Measurements from ENCODE around the gene WDR27.

GRCh38 chr6:168196094-168197444 lies 117.6 kb upstream of the FRMD1 start:
- PRO-cap: no peak

DNA sequence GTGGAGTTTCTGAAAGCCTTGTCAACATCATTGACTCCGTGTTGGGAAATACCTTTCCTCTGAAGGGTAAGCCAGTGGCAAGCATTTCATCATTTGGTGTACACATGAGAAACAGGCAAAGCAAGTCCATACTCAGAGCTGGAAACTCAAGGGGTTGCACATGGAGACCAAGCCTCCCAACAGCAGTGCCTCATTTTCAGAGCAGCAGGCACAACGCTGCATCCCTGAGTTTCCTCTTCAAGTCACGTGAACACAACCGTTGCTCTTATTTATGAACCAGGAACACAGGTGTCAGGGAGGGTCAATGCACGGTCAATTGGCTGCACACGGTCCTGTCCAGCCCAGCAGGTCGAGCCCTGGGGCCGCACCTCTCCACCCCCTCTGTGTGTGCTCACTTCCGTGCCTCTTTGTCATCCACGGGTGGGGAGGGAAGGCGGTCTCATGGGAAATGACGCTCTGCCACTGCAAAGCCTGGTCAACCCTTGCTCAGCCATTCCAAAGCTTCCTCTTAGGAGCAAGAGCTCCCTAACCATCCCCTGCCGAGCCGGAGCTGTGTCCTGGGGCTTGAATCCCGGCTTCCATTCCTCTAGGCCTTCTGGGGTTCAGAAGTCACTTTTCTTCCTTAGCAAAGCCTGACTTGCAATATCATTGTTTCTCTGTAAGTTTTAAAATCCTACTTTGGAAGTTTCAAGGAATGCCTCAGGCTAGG lies 38.7 kb downstream of the DACT2 start:
- PRO-cap: no peak

GRCh38 chr6:168320583-168321100 lies 1.1 kb upstream of the DACT2 start:
- PRO-cap: no peak

DNA sequence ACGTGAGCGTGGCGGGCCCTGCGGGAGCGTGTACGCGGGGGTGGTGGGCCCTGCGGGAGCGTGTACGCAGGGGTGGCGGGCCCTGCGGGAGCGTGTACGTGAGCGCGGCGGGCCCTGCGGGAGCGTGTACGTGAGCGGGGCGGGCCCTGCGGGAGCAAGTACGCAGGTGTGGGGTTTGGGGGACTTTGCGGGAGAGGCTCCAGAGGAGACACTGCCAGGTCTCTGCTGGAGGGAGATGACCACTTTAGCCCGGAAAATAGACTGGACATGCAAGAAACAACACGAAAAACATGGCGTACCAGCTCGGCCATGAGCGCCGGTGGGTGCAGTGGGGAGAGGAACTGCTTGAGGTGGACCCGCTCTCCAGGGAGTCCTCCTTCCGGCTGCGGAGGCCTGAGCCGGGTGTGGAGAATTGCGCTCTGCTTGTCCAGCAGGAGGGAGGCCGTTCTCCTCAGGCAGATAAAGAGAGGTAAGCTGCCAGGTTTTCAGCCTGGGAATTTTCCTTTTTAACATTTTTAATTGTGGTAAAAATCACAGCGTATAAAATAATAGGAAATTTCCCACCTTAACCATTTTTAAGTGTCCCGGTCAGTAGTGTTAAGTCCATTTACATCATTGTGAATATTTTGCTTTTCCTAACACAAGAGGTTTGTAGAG lies 27.7 kb upstream of the SMOC2 start:
- PRO-cap: no peak

GRCh38 chr6:168514221-168514656 lies 73.3 kb downstream of the SMOC2 start:
- PRO-cap: no peak

GRCh38 chr6:168598781-168599069 lies 157.7 kb downstream of the SMOC2 start:
- PRO-cap: no peak

DNA sequence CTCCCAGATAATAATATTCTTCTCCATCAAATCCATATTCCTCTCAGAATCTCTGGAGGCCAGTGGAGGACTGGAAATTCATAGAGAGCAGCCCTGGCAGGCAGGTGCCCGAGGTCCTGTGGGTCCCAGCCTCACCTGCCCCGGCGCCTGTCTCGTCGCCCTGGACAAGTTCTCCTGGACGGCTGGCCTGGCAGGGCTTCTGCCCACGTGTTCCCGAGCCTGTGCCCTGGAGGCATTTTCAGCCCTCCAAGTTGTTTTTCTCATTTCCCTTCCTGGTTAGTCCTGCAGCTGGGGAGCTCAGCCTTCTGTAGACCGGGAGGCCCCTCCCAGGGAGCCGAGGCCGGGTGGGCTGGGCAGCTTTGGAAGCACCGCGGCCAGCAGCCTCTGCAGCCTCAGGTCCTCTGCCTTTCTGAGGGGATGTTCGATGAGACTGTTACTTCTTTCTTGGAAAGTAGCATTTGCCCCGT lies 207.2 kb downstream of the SMOC2 start:
- PRO-cap: no peak

GRCh38 chr6:169145777-169146256 lies 107.8 kb downstream of the THBS2 start:
- PRO-cap: no peak

- PRO-cap: no peak
These were observed 133.0 kb upstream of the THBS2 start for GRCh38 chr6:169386300-169387326.

GRCh38 chr6:169424758-169425469 lies 171.3 kb upstream of the THBS2 start:
- PRO-cap: bidirectional peak, plus-strand start at chr6:169425021, minus-strand start at chr6:169424890

- PRO-cap: no peak
These were observed 48.1 kb downstream of the WDR27 start for GRCh38 chr6:169653684-169654135.

GRCh38 chr6:169663393-169664231 lies 38.2 kb downstream of the WDR27 start:
- PRO-cap: unidirectional peak, plus-strand start at chr6:169663688

- PRO-cap: bidirectional peak, plus-strand start at chr6:169702138, minus-strand start at chr6:169702064
These were observed at the start of gene WDR27 for GRCh38 chr6:169701856-169702093. Gene WDR27 (minus strand): TSS chr6:169702029.

- PRO-cap: no peak
These were observed 9.8 kb downstream of the PHF10 start for GRCh38 chr6:169714099-169715201.

DNA sequence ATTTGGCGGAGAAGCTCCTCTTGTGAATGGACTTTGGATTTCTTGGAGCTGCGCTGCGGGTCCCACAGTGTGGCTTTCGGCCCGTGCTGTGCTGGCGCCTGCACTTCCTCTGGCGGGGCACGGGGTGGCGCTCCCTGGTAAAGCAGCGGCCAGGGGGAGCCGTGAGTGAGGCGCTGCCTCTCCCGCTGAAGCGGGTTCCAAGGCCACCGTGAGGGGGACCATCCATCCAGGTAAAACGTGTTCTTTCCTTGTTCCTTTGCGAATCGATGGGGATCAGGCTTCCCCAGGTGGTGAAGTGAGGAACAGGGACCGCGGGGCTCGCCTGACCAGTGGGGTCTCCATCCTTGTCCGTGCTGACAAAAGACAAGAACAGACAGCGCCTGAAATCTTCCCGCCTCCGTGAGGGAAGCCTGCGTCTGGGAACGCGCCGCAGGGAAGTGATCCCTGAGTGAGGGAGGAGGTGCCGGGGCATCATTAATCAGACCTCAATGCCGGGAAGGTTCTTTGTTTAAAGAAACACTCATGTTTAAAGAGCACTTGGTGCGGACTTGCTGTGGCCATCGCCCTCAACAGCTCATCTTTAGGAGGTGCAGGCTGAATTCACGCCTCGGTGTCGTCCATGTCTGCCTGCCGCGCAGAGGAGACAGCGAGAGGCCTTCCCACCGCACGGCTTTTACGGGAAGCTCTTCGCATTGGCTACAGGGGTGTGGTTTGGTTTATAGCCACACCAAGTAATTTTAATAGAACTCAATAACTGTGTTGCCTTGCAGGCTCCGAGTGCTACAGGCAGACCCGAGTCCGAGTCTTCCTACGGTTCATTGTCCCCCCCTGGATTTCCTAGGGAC lies 39.0 kb downstream of the ERMARD start:
- PRO-cap: unidirectional peak, plus-strand start at position 164 of the sequence

DNA sequence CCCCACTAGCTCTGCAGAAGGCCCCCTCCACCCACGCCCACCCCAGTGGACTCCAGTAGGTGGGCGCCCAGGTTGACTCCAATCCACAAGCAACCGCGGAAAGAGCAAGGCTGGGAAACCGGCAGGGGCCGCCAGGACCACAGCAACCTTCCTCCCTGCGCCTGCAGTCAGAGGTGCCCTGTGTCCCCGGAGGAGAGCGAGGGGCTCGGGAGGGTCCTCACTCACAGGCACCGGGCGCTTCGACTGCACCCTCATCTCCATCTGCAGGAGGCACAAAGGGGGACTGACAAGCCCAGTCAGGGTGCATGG lies 137.4 kb downstream of the DLL1 start:
- PRO-cap: unidirectional peak, plus-strand start at position 189 of the sequence

GRCh38 chr6:170295545-170296267 lies 4.8 kb upstream of the DLL1 start:
- PRO-cap: bidirectional peak, plus-strand start at chr6:170295719, minus-strand start at chr6:170295667

- PRO-cap: bidirectional peak, plus-strand start at chr6:170307034, minus-strand start at chr6:170307095
These were observed 587 bp downstream of the FAM120B start for GRCh38 chr6:170306876-170307814.

DNA sequence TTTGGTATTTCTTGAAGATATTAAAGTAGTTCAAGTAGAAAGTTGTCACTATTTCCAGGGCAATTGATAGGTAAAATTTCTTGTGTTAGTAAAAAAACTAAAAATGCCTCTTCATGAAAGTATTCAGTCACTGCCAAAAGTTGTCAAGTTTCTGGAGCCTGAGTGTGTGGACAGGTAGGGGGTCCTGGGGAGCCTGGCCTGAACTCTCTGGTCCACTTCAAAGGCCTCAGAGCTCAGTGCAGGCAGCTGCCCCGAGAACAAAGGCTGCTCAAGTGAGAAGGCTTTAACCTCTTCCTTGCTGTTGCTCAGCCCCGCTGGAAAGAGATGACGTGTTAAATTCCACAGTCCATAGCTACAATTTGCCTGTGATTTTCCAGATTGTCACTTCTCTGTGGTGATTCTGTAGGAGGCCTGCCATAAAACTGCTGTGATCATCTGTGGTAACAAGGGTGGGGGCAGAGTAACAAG lies 96.8 kb downstream of the FAM120B start:
- PRO-cap: no peak

GRCh38 chr6:170434059-170434530 lies 119.0 kb downstream of the PSMB1 start:
- PRO-cap: no peak

Measured in sciatic nerve (tissue), 1 donor.